SK-MEL-5 (cell line): ENCODE results near the gene INPPL1.

DNA sequence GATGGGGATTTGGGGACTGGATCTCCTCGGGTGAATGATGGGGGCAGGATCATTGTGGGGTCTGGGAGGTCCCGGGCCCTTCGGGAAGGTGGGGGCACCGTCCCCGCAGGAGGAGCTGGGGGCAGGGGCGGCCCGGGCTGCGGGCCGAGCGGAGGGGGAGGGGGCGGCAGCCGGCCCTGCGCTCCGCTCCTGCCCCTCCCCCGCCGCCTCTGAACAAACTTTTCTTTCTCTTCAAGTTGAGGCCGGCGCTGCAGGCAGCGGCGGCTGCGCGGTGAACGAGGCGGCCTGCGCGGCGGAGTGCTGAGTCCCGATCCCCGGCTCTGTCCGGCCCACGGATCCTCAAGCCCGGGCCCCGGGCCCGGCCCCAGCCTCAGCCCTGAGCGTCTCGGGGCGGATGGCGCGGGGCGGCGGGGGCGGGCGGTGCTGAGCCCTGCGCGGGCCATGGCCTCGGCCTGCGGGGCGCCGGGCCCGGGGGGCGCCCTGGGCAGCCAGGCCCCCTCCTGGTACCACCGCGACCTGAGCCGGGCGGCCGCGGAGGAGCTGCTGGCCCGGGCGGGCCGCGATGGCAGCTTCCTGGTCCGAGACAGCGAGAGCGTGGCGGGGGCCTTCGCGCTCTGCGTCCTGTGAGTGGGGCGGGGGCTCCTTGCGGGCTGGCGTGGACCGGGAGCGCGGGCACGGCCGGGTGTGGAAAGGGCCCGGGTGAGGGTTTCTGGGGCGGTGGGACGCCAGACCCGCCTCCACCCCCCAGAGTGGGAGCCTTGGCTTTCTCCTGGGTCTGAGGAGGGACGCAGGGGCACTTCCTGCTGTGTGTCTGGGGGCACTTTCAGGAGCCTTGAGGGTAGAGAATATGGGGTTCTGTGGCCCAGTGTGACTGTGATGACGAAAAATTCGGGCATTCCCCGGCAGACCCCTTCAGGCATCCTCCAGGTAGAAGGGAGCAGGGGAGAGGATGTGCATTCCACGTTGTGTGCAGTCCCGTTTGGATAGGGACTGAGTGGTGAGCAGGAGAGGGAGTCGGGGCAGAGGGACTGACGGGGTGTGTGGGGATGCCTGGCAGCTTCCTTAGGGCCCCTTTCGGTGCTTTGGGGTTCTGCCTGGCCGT lies at the start of gene INPPL1:
Gene INPPL1, plus strand, starts transcription at position 224 of the 1,102 bp plus-strand sequence.
RAMPAGE:
- cytosol, long total RNA = no peak
- long total RNA = no peak
- nucleus, long total RNA = no peak

DNA sequence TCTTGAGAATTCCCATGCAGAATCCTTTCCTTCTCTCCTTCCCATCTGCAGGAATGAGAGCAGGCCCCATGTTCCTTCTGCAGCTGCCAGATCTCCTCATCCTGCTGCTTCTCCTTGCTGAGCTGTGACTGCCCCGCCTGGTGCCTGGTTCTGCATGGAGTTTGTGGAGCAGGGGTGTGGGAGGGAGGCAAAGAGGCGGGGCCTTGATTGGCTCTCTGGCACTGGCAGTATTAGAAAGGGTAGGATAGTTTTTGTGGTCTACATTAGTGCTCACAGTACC lies 91.1 kb upstream of the CLPB start:
RAMPAGE:
- cytosol, long total RNA = no peak
- long total RNA = no peak
- nucleus, long total RNA = no peak

GRCh38 chr11:72534781-72535297 lies 100.5 kb upstream of the CLPB start:
RAMPAGE:
- cytosol, long total RNA = no peak
- long total RNA = no peak
- nucleus, long total RNA = no peak

DNA sequence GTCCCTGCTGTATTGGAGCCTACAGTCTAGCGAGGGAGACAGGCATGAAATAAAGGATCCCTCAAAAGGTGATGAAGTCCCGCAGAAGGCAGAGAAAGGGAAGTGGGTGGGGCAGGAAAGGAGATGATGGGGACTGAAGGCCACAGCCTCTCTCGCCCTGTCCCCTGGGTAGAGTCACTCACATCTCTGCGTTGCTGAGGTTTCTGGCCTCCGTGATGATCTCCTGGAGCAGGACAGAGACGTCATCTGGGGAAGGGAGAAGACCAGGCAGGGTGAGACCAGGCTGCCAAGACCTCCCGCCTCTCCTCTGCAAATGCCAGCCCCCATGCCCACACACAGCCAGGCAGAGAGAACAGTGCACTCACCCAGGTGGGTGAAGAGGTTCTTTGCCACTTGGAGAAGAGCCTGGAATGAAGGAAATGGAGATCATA lies 89.0 kb downstream of the PDE2A start:
RAMPAGE:
- cytosol, long total RNA = no peak
- long total RNA = no peak
- nucleus, long total RNA = no peak

GRCh38 chr11:72606003-72606804 lies 68.0 kb downstream of the PDE2A start:
RAMPAGE:
- cytosol, long total RNA = no peak
- long total RNA = no peak
- nucleus, long total RNA = no peak

DNA sequence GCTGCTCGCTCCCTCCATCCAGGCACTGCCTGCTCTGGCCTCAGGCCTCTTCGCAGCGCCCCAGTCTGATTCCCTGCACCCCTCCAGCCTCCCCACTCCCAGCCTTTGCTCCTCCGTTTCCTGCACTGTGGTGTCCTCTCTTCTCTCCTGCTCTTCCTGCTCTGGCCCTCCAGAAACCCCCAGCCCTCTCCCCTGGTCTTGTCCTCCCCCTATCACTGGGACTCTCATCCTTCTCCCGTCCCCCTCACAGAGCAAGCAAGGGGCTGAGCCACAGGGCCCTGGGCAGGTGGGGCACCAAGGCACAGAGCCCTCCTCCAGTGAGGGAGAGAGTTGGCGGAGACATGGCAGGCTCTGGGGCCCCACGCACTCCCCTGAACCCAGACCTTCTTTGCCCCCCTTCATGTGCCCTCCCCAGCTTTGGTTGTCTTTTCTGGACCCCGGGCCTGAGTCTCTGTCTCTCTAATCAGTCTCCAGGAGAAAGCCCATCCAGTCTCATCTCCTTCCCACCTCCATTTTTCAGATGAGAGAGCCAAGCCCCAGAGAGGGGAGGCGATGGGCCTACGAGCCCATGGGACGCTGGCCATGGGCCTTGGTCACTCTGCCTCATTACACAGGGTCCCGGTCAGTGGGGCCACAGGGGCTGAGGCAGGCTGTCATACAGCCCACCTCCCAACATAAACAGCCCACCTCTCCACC lies 55.9 kb downstream of the PDE2A start:
RAMPAGE:
- cytosol, long total RNA = no peak
- long total RNA = no peak
- nucleus, long total RNA = no peak

DNA sequence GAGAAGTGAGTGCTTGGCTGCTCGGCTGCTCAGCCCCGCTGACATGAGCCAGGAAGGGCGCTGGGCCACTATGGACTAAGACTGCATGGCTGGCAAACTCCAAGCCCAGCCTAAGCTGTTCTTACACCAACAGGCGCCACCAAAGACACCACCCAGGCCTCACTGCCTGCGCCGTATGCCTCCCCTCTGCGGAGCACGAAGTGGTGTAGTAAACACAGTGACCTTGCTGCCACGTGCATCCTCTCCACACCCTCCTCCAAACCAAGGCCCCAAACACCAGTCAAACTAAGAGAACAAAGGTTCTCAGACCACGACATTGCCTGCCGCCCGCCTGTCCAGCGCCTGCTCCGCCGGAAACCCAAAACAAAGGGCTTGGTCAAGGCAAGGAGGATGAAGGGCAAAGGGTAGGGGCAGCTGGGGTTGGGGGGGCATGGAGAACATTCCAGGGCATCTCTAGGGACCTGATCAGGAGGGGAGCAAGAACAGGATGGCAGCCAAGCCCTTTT lies 34.8 kb downstream of the PDE2A start:
RAMPAGE:
- cytosol, long total RNA = no peak
- long total RNA = no peak
- nucleus, long total RNA = no peak

DNA sequence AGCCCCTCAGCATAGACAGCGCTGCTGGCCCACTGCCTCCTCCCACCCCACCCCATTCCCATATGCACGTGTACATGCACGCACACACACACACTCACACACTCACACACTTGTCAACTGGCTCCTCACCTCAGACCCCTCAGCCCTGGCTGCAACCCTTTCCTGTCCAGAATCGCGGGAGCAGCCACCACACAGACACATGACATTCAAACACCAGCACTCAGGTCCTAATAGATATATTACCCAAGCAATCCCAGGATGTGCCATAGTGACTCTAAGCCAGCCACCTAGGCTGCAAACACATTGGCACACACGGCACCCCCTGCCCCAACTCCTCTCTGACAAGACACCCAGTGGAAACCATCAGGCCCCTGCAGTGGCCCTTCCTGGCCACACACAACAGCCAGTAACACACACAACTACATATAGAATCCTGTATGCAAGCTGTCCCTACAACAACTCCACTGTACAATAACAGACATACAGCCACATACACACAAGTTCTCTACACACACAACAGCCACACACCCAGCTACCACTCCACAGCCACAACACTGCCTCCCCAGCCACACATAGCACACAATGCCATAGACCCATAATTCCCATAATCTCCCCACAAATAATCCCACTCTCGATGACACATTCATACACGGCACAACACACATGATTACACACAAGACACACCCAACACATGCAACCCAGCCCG lies 33.7 kb downstream of the PDE2A start:
RAMPAGE:
- cytosol, long total RNA = no peak
- long total RNA = no peak
- nucleus, long total RNA = no peak

GRCh38 chr11:72786276-72786763 lies 7.5 kb downstream of the STARD10 start:
RAMPAGE:
- cytosol, long total RNA = no peak
- long total RNA = no peak
- nucleus, long total RNA = no peak

RAMPAGE:
- cytosol, long total RNA = no peak
- long total RNA = no peak
- nucleus, long total RNA = no peak
Observed at GRCh38 chr11:72834864-72835422, 20.7 kb downstream of the ATG16L2 start.

GRCh38 chr11:73072765-73073335 lies 69.3 kb downstream of the FCHSD2 start:
RAMPAGE:
- cytosol, long total RNA = no peak
- long total RNA = no peak
- nucleus, long total RNA = no peak

DNA sequence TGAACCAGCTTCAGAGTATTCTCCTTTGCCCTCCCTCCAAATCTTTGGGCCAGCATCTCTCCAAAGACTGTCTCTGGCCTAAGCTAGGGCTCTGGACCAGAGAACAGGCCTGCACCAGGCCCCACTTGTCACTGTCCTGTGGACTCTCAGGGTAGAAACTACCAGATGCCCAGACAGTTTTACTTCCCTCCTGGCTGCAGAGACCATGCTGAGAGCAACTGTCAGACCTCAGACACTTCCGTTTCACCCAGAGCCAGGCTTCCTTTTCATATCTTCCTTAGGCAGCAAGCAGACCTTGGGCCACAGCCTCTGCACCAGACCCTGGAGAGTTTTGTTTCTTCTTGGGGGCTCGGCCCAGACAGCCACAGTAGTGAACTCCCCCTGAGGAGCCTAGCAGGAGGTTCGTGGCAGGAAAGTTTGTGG lies 12.0 kb upstream of the FCHSD2 start:
RAMPAGE:
- cytosol, long total RNA = no peak
- long total RNA = no peak
- nucleus, long total RNA = no peak

DNA sequence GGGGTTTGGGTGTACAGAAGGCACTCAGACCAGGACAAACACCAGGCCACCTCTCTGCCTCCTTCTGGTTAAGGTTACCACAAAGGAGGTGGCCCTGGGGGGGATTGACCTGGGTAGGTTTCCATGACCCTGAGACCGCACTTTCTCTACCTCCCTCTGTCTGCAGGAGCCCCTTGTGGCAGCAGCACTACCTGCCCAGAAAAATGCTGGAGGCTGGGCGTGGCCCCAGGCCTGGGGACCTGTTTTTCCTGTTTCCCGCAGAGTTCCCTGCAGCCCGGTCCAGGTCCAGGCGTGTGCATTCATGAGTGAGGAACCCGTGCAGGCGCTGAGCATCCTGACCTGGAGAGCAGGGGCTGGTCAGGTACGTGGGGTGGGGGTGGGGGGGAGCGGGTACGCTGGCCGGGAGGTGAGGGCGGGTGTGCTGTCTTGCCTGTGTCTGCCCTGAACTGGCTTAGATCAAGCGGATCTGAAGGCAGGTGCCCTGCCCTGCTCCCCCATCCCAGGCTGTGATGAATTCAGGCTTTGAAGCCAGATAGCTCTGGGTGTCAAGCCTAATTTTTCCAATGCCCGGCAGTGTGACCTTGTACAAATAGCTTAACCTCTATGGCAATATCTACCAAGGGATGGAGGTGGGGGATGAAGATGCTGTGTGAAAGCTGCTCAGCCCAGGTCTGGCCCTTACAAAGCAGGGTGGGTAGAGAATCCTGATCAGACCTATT lies 9.9 kb downstream of the P2RY2 start:
RAMPAGE:
- cytosol, long total RNA = no peak
- long total RNA = no peak
- nucleus, long total RNA = no peak

DNA sequence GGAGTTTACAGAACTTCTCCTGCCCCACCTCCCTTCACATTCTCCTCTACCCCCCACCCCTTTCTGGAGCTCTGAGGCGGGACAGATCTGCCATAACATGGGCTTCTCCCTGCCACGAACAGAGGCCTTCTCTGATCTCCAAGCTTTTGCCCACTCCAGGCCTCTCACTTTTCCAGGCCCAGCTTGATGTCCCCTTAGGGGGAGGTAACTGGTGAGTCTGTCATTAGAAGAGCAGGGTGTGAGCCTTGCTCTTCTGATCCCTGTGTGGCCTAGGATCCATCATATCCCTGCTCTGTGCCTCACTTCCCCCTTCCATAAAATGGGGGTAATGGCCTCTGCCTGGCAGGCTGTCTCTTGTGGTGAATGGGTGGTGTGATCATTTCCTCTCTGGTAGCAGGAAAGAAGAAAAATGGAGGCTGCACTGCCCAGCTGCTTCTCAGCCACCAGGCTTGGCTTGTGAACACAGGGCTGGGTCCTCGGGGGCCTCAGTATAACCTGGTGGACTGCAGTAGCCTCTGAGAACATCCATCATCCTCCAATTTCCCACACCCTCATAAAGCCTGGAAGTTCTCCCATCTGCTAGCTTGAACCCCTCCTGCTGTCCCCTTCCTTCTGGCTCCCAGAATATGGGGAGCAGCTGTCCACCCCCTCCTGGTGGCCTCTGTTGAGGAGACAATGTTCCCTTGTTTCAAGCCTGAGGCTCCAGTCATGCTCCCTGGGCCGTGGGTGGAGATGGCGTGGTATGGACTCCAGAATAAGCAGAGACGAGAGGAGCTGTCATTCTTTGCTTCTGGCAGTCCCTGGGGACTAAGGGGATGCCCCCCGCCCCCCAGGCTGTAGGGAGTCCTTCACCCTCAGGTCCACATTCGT lies 5.7 kb downstream of the ARHGEF17 start:
RAMPAGE:
- cytosol, long total RNA = no peak
- long total RNA = no peak
- nucleus, long total RNA = no peak

DNA sequence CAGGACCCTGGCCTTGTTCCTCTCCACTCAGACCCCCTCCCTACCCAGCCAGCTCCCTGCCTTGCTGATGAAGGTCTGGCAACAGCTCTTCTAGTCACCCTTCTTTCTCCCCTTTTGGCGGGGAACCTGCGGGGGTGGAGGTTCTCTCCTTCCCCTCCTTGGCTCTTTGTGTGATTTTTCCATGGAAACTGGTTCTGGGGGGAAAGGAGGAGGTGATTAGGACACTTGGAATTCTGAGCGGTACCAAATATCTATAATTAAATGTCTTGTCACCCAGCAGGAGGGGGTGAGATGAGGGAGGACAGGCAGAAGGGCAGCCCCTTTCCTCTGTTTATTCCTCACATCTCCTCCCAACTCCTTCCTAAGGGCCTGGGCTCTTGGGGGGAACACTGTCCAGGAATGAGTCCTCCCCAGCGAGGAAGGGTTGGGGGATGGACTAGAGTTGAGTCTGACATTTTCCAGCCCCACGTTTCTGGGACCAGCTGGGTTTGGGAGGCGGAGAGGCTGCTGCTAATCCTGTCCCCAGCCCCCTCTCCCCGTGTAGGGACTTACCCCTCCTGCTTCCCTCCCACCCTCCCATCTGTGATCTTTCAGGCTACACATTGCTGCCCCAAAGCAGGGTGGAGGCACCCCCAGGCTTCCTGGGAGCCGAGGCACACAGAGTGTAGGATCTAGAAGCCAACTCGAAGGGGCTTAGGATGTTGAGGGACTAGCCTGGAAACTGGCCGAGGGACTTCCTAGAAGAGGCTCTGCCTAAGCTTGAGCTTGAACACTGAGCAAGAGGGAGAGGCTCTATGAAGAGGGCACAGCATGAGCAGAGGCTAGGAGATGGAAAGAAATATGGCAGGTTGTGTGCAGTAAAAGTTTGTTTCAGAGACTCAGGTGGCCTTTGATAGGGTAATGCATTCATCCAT lies 7.5 kb downstream of the ARHGEF17 start:
RAMPAGE:
- cytosol, long total RNA = no peak
- long total RNA = no peak
- nucleus, long total RNA = no peak

DNA sequence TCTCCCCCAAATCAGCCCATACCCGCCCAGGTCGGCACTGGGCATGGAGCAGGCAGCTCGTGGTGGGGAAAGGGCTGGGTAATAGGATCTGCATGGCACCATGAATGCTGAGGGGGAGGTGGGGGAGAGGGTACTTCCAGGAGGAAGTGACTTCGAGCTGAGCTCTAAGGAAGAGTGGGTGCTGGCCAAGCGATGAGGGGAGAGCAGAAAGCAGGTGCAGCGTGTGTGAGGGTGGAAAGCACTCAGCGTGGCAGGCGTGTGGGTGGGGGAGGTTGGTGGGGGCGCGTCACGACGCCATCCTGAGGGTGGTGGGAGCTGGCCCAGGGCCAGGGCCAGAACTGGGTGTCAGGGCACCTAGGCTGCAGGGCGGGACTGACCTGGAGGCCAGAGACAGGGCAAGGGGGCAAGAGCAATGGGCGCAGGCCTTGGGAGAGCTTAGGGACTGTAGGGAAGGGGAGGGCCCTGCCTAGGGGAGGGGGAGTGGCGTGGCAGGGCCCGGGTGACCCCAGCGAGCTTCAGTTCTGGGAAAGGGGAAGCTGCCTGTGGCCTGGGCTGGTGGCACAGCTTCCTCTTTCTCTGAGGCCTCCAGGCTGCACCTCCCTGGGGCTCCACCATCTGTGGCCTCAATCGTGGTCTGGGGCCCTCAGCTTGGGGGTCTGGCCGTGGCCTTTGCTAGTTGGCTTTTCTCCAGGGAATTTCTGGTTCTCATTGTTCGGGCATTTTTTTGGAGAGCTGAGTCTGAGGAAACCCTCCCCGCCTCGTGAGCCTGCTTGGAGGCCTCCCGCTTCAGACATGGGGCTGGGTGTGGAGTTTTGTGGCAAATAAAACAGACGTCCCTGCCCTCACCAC lies 8.8 kb downstream of the RELT start:
RAMPAGE:
- cytosol, long total RNA = no peak
- long total RNA = no peak
- nucleus, long total RNA = no peak

DNA sequence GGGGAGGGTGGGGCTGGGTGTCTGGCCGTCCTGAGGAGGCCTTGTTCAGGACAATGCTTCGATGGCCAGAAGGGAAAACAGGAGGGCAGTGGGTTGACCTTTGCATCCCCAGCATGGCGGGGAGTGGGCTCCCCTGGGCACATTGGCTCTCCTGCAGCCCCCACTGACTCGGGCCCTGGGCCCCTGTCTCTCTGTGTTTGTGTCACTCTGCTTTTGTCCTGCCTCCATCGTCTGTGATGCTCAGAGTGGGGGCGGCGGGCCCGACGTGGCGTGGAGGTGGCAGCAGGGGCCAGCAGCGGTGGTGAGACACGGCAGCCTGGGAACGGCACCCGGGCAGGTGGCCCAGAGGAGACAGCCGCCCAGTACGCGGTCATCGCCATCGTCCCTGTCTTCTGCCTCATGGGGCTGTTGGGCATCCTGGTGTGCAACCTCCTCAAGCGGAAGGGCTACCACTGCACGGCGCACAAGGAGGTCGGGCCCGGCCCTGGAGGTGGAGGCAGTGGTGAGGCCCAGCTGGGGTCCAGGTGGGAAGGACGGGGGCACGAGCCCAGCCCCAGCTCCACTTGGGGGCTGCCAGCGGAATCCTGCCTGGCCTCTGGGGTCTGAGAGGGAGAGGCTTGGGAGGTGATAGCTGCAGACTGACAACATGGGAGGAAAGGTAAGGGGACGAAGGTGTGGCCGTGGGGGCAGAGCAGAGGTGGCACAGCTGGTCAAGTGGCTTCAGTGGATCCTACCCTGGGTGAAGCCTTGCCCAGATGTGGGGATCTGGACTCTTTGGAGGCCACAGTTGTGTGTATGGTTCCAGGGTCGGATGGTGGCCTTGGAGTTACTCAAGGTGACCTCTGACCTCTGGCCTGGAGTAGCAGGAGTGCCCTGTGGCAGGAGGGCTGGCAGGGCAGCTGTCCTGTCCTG lies 16.0 kb downstream of the RELT start:
RAMPAGE:
- cytosol, long total RNA = no peak
- long total RNA = no peak
- nucleus, long total RNA = no peak

DNA sequence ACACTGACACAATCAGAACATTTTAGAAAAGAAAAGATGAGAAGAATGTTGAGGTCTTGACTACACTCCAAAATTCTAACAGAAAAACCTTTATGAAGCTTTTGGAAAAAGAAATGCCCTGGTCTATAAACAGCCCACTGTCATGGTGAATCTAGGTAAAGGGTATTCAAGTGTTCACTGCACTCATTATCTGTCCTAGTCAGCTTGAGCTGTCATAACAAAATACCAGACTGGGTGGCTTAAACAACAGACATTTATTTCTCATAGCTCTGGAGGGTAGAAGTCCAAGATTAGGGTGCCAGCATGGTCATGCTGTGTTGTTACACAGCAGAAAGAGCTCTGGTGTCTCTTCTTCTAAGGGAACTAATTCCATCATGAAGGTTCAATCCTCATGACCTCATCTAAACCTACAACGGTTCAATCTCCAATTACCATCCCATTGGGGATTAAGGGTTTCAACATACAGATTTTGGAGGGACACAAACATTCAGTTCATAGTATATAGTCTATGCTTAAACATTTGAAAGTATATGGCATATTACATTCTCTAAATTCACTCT lies 89.2 kb downstream of the RELT start:
RAMPAGE:
- cytosol, long total RNA = no peak
- long total RNA = no peak
- nucleus, long total RNA = no peak

GRCh38 chr11:73510441-73511337 lies 87.2 kb downstream of the FAM168A start:
RAMPAGE:
- cytosol, long total RNA = no peak
- long total RNA = no peak
- nucleus, long total RNA = no peak

RAMPAGE:
- cytosol, long total RNA = no peak
- long total RNA = start-site peak on the plus strand at chr11:73598626-73598656, 13 and 7 reads in 2 replicates
- nucleus, long total RNA = no peak
Observed at GRCh38 chr11:73598428-73598933, 569 bp upstream of the FAM168A start.